Heart left ventricle (tissue), 7 donors: ENCODE data around the gene TTC17.

GRCh38 chr11:34916824-34916972 lies 280 bp downstream of the PDHX start:
- PRO-cap, 6 experiments, result no peak in any of the 6 experiments
- RAMPAGE, long total RNA, 2 experiments, result no peak in any of the 2 experiments
- RRBS, result 3% methylated on average over 5 of the region's 7 CpGs

DNA sequence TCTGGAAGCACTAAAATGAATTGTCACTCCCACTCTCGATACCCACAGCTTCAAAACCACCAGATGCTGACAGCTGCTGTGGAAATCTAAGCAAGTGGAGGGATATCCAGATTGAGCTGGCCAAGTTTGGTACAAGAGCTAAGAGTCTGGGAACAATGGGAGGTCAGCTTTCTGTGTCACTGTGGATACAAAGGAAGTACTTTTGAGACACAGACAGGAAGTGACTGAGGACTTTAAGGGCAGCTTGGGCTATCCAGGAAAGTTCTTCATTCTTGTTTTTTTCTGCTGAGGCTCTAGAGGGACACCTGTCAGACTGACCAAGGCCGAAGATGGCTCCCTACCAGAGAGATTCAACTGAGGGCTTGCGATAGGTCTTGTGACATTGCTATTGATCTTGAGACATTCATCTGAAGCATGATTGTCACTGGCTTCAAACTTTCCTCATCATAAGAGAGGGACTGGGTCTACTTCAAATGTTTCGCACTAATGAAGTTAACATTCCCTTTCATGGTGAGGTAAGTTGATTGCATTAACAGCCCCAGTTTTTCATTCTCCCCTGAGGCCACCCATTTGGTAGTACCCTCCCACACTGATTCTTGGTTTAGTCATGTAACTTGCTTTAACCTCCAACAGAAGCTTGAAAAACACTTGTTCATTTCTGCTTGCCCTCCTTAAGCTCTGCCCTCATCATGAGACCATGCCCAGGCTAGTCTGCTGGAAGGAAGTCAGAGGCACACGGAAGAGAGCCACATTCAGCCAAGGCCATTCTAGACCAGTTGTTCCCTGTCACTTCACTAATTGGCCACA lies 51.0 kb upstream of the CD44 start:
- PRO-cap, 6 experiments, result no peak in any of the 6 experiments
- RAMPAGE, long total RNA, 2 experiments, result no peak in any of the 2 experiments
- RRBS, result no CpG with 5 or more reads among the region's 5 CpGs

DNA sequence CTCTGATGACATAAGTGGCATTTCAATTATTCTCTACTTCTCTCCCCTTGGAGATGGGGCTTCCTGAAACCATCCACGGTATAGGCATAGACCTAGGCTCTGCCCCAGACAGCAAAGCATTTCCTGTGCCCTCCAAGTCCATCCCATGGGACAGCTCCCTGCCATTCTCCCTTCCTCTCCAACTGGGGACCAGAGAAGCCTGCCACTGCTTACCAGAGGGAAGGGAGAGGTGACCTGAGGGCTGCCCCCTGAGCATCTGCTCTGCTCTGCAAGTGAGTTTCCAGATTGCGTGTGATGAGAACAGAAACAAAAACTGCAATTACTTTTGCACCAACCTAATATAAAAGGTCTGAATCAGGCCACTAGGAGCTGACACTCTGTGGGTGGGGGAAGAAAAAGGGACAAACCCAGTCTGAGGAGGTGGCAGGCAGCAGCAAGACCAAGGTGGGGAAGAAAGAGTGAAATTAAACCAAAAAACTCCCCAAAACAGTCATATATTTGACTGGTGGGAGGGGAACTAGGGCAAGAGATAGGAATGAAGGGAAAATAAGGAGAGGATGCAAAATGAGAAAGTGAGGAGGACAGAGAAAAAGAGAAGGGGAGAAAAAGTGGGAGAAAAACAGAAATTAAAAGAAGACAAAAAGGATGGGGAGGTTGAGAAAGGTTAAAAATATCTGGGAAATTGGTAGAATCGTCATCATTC lies 12.5 kb upstream of the CD44 start:
- PRO-cap, 6 experiments, result no peak in any of the 6 experiments
- RAMPAGE, long total RNA, 2 experiments, result no peak in any of the 2 experiments
- RRBS, result no CpG with 5 or more reads among the region's 3 CpGs

DNA sequence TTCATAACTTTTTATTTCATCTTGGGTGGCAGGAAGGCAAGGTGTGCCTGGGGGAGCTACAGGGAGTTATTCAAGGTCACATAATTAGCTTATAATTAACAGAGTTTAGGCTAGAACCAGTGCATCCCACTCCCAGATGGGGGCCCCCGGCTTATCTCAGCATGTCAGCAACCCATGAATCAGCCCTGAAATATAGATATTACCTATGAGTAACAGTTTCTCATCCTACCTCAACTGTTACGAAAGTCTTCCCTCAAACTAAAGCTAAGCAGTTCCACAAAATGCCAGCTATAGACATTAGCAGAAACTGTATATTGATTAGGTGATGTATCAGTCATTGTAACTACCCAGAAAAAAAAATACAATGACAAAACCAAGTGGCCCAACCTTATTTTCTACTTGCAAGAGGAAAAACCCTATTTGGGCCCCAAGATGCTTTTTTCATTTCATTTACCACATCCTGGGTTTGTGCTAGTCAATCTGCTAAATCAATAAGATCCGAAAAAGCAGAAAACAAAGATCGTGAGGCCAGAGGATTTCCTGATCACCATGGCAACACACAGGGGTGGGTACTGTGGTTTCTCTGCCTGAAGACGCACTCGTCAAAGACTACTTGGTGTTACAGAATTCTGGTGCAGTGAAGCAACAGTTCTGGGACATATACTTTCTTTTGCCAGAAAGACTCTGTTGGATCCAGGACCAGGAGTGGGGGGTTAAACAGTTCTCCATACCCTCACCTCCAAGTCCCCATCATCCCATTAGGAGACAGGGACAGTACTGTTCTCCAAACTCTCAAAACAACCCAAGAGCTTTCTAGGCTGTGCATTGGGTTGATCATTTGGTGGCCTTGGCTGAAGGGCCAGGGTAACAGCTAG lies 26.9 kb downstream of the CD44 start:
- PRO-cap, 6 experiments, result peak in 1 of 6 experiments; most common plus-strand start position 637 of the sequence (in 1)
- RAMPAGE, long total RNA, 2 experiments, result no peak in any of the 2 experiments
- RRBS, result no CpG with 5 or more reads among the region's 6 CpGs

DNA sequence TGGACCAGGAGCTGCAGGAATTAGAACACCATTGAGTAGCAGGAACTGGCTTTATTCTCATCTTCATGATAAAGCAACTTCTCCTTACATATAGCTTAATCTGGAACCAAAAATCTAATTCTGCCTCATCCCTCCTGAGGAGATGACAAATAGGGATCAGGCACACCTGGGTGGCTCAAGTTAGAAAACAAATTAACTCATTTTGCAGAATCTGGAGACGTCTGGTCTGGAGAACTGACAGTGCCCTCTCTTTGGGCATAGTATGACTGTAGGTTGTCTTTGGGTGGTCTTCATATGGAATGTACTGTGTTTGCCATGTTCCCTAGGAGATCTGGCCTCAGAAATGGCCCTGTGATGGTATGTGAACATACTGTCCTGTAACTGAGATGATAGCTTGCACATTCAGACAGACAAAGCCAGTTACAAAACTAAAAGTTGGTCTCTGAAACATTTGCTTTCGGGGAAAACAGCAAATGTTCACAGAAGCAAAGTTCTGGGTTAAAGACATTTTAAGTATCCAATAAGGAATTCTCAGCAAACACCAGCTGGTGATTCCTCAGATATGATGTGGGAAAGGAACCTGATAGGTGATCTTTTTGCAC lies 29.6 kb downstream of the CD44 start:
- PRO-cap, 6 experiments, result no peak in any of the 6 experiments
- RAMPAGE, long total RNA, 2 experiments, result no peak in any of the 2 experiments
- RRBS, result no CpG with 5 or more reads among the region's 2 CpGs

DNA sequence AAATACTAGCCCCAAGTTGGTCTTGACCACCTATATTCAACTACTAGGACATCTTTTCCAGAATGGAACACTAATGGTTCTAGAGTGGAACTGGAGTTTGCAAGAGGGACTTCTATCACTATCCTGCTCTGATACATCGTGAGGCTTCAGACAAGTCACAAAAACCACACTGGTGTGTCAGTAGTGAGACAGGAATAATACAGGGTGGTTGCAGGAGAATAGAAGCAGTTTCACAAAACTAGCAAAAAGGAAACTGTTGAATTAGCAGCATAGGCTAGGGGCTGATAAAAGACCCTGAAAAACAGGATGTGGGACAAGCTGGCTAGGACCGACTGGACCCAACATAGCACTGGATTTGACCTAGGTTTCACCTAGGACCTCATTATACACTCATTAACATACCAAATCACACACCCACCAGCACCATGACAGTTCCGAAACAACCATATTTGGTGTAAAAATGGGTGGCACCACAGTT lies 76.4 kb downstream of the SLC1A2 start:
- PRO-cap, 6 experiments, result no peak in any of the 6 experiments
- RAMPAGE, long total RNA, 2 experiments, result no peak in any of the 2 experiments
- RRBS, result no CpG with 5 or more reads among the region's 3 CpGs

- PRO-cap, 6 experiments, result peak in 2 of 6 experiments; most common minus-strand start chr11:35381200 (in 2)
- RAMPAGE, long total RNA, 2 experiments, result no peak in any of the 2 experiments
- RRBS, result no CpG with 5 or more reads among the region's 3 CpGs
These were observed 38.3 kb downstream of the SLC1A2 start for GRCh38 chr11:35381115-35381314.

DNA sequence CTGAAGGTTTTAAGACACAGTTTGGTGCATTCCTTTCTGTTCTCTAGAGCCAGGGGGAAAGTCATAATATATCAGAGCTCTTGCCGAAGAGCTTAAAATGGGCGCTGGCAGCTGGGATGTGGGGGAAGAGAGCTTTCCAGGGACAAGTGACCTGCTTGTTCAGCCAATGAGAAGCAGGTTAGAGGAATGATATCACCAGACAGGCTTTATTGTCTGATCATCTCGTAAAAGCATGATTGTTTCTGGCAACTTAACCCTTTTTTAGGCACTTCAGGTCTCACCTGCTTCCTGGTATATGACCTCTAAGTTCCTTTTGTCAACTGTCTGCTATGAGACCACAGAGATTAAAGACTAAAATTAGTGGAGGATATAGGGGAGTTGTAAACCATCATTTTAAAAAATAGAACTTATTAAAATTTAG lies 20.3 kb downstream of the TRIM44 start:
- PRO-cap, 6 experiments, result no peak in any of the 6 experiments
- RAMPAGE, long total RNA, 2 experiments, result no peak in any of the 2 experiments
- RRBS, result no CpG with 5 or more reads among the region's 3 CpGs

DNA sequence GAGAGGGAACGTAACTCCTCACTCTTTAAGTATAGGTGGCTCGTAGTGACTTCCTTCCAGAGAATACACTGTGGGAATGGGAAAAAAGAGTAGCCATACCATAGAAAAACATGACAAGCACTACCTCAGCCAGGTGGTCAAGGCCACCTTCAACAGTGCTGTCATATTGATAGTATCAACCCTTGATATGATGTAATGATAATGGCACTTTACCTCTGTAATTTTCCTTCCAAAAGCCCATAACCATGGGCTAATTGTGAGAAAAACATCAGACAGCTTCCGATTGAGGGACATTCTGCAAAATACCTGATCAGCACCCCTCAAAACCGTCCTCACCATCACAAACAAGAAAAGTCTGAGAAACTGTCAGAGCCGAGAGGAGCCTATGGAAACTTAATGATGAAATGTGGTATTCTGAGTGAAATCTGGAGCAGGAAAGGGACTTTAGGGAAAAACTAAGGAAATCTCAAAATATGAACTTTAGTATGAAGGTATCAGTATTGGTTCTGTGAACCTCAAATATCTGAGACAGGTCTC lies 134.9 kb downstream of the TRIM44 start:
- PRO-cap, 6 experiments, result no peak in any of the 6 experiments
- RAMPAGE, long total RNA, 2 experiments, result no peak in any of the 2 experiments
- RRBS, result no CpG with 5 or more reads among the region's 5 CpGs

DNA sequence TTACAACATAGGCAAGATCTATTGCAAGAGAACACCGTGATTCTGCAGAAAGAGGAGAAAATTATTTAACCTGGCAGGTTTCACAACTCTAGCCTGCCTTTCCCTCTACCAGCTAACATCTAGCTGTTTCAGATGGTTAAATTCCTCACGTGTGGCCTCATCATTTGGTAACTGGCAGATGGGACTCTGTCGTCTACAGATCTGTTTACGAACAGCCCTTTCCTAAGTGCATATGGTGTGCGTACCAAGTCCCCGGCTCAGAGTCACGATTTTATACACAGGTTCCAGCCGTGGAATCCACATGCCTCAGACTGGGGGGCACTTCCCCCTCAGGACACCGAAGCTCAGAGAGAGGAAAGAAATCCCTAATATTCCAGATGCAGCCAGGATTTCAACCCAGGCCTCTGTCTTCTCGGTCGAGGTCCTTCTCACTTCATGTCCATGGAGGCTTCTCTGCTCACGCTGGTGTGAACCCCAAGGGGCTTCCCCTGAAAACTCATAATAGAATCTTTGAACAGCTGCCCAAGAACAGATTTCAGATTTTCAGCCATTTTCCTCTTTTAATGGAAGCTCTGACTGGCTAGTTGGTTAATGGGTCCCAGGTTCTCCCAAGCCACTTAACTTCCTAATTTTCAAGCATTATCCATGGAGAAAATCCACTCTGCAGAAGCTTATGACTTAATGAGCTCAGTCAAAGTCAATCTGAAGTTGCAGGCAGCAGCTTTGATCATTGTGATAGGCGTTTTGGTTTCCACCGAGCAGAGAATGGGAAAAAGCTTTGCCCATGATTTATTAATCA lies 25.1 kb downstream of the LDLRAD3 start:
- PRO-cap, 6 experiments, result no peak in any of the 6 experiments
- RAMPAGE, long total RNA, 2 experiments, result no peak in any of the 2 experiments
- RRBS, result no CpG with 5 or more reads among the region's 14 CpGs

DNA sequence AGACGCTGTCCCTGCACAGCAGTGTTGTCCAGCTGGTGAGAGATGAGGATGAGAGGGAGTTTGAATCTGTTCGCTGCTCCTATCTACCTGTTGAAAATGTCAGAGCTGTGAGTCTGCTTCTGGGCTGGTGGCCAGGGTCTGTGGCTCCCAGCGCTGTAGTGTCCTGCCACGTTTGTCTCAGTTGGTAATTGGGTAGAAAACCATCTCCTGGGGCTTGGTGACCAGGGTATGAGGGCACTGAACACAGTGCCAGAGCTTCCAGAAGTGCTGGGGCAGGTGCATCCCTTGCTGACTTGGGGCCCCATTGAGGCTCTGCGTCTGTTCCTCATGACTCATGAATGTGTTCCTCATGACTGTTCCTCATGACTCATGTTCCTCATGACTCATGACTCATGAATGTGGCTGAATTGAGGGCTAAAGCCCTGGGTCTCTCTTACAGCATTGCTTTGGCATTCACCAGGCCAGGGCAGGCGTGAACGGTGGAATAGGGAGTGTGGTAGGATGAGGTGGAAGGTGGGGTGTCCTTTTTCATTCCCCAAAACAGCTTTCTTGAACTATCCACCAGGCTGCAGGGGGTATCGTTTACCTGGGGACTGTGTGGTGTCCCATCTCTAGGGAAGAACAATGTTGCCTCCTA lies 139.6 kb downstream of the COMMD9 start:
- PRO-cap, 6 experiments, result no peak in any of the 6 experiments
- RAMPAGE, long total RNA, 2 experiments, result no peak in any of the 2 experiments
- RRBS, result no CpG with 5 or more reads among the region's 8 CpGs

- PRO-cap, 6 experiments, result no peak in any of the 6 experiments
- RAMPAGE, long total RNA, 2 experiments, result no peak in any of the 2 experiments
- RRBS, result no CpG with 5 or more reads among the region's 8 CpGs
These were observed 79.2 kb downstream of the PRR5L start for GRCh38 chr11:36375150-36375844.

DNA sequence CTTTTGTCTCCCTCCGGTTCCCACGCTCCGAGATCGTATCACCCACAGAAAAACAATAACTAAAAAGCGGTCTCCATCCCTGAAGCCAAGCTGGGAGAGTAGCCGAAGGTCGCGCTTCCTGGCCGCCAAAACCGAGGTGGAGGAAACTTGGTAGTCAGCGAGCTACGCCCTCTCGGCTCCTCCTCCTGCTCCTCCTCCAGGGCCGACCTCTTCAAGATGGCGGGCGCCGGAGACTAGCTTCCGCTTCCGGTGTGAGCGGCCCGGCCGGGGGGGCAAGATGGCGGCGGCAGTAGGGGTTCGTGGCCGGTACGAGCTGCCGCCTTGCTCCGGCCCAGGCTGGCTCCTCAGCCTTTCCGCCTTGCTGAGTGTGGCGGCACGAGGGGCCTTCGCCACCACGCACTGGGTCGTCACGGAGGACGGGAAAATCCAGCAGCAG lies at the start of gene TTC17:
Gene TTC17, plus strand, starts transcription at position 243 of the 436 bp plus-strand sequence.
- PRO-cap, 6 experiments, result peak in 6 of 6 experiments; most common plus-strand start position 266 of the sequence (in 4); most common minus-strand start position 138 of the sequence (in 6)
- RAMPAGE, long total RNA, 2 experiments, result no peak in any of the 2 experiments
- RRBS, result 0% methylated on average over 4 of the region's 37 CpGs

DNA sequence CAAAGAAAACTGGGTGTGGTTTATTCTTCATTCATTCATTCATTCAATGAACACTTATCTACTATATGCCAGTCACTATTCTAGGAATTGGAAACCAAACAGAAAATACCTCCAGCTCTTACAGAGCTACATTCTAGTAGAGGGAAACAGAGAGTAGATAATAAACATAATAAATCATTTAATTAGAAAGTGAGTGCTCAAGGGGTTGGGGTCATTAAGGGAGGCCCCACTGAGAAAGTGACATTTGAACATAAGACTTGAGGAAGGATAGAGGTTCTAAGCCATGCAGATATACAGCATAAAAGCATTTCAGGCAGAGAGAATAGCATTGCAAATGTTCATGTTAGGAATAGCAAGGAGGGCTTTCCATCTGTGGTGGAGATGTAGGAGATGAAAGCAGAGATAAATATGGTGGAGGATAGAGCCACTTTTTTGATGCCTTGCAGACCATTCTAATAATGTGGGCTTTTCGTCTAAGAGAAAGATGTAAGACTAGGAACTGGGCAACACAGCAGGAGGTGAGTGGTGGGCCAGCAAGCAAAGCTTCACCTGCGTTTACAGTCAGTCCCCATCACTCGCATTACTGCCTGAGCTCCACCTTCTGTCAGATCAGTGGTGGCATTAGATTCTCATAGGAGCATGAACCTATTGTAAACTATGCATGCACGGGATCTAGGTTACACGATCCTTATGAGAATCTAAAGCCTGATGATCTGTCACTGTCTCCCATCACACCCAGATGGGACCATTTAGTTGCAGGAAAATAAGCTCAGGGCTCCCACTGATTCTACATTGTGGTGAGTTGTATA lies 62.4 kb downstream of the TTC17 start:
- PRO-cap, 6 experiments, result no peak in any of the 6 experiments
- RAMPAGE, long total RNA, 2 experiments, result no peak in any of the 2 experiments
- RRBS, result no CpG with 5 or more reads among the region's 5 CpGs

- PRO-cap, 6 experiments, result no peak in any of the 6 experiments
- RAMPAGE, long total RNA, 2 experiments, result no peak in any of the 2 experiments
- RRBS, result no CpG with 5 or more reads among the region's 4 CpGs
These were observed 35.9 kb upstream of the HSD17B12 start for GRCh38 chr11:43644704-43645049.

DNA sequence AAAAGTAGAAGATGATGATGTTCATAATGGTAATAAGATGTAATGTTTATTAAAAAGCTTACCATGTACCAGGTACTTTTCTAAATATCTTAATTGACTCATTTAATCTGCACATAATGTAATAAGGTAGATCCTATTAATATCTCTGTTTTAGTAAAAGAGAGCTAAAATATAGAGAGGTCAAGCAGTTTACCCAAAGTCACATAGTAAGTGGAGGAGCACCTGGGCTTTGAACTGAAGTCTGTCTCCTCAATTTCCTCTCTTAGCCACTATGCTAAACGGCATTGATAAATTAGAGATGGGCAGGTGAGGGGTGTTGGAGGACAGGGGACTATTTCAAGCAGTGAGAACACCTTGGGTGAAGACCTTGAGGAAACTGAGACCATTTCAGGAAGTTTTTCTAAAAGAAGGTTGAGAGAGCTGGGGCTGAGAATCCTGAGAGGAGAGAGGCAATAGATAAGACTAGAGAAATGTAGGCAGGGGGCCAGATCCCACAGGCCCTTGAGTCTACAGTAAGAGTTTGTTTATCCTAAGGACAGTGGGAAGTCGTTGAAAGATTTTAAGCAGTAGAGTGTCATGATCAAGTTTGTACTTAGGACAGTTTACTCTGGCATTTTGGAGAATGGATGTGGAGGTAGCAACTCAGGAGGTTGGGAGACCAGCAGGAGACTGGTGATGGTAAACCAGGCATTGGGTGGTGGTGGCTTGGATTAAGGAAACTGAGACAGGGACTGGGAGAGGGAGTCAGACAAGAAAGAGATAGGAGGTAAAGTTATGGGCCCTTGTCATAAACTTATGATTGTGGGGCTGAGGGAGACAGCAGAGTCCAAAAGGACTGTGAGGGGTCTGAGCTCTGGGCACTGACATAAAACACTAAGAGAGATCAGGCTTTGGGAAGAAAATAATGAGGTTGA lies 17.1 kb downstream of the HSD17B12 start:
- PRO-cap, 6 experiments, result no peak in any of the 6 experiments
- RAMPAGE, long total RNA, 2 experiments, result no peak in any of the 2 experiments
- RRBS, result no CpG with 5 or more reads among the region's 2 CpGs

DNA sequence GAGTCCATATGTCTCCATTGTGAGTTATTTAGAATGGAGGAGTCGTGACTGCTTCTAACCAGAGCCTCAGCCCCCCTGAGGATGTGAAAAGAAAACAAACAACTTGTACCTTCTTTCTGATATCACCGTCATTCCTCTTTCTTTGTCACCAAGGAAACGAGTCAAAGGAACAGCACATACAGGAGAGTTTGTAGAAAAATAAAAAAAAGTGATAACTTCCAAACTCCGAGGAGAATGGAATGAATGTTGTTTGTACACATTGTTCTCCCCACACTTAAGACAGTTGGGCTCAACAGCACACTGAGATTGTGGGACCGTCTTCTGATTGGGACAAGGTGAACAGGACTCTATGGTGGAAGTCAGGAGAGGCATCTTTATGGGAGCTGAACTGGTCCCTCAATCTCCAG lies 11.5 kb upstream of the EXT2 start:
- PRO-cap, 6 experiments, result no peak in any of the 6 experiments
- RAMPAGE, long total RNA, 2 experiments, result no peak in any of the 2 experiments
- RRBS, result no CpG with 5 or more reads among the region's 5 CpGs

DNA sequence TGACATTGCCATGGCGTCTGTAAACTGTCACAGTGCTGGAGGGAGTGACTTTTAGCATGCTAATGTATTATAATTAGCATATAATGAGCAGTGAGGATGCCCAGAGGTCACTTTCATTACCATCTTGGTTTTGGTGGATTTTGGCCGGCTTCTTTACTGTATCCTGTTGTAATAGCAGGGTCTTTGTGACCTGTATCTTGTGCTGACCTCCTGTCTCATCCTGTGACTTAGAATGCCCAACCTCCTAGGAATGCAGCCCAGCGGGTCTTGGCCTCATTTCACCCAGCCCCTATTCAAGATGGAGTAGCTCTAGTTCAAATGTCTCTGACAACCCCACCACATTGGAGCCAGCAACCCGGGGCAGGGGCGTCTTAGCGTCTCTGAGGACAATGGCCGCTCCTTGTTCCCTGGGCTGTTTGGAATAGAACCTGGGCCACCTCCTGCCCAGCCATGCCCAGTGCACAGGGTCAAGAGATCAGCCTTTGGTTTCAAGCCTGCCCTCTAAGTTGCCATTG lies 34.8 kb upstream of the CD82 start:
- PRO-cap, 6 experiments, result no peak in any of the 6 experiments
- RAMPAGE, long total RNA, 2 experiments, result no peak in any of the 2 experiments
- RRBS, result no CpG with 5 or more reads among the region's 7 CpGs

DNA sequence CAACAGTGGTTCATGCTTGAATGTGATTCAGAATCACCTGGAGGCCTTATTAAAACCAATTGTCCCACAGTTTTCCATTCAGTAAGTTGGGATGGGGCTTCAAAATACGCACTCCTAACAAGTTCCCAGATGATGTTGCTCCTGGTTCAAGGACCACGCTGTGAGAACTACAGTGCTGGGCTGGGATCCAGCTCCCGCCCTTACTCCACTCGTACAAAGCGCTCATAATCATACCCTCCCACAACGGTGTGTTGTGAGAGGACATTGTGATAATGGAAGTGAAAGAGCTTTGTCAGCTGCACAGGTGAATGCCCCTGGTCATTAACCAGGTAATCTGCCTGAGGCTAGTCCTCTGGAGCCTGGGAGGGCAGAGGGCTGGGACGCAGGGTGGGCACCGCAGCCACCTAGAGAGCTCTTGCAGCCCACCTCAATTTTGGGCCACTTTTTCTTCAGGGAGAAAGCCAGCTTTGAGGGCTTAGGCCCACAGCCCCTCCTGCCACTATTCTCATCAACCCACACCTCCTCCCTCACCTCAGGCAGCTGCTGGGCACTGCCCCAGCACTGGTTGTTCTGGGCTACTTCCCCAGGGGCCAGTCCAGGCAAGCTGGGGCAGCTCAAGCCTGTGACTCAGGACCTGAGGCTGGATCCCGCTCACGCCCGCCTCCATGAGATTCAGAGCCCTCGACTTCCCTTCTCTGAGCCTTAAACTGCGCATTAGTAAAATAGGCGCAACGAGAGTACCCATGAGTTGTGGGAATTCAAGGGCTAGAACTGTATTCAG lies 1.1 kb upstream of the CD82 start:
- PRO-cap, 6 experiments, result peak in 3 of 6 experiments; most common plus-strand start position 568 of the sequence (in 1)
- RAMPAGE, long total RNA, 2 experiments, result no peak in any of the 2 experiments
- RRBS, result no CpG with 5 or more reads among the region's 15 CpGs

DNA sequence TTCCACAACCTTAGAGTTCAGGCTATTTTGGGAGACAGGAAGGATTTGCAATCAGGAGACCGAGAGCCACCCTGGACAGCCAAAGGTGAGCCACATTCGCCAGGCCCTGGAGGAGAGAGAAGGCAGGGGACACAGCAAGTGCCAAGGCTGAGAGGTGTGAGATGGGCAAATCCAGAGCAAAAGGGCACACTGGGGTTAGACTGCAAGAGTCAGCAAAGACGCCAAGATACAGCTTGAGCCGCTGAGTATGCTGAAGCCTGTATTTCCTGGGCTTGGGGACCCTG lies 66.4 kb downstream of the CD82 start:
- PRO-cap, 6 experiments, result peak in 6 of 6 experiments; most common plus-strand start position 95 of the sequence (in 4)
- RAMPAGE, long total RNA, 2 experiments, result no peak in any of the 2 experiments
- RRBS, result no CpG with 5 or more reads among the region's 4 CpGs